WTC11 (cell line): ENCODE results near the gene GPR6.

DNA sequence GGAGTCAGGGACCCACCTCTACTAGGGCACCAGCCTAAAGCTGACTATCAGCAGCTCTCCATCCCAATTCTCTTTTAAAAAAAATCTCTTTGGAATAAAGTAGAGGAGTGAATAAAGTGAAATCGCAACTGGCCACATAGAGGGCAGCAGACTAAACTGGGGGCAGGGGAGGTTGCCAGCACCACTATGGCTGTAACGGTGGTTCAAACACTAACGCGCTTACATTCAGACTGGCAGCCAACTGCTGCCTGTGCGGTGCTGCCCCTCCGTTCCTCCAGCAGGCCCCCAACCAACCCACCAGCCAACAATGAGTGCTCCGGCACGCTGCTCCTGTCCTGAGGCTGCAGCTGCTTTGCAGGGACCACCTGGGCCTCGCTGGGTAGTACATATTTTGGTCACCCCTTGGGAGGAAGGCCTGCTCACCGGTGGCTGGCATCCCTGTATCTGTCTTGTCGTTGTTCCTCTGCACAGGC lies 6.6 kb downstream of the MICAL1 start:
- PRO-cap: no peak

DNA sequence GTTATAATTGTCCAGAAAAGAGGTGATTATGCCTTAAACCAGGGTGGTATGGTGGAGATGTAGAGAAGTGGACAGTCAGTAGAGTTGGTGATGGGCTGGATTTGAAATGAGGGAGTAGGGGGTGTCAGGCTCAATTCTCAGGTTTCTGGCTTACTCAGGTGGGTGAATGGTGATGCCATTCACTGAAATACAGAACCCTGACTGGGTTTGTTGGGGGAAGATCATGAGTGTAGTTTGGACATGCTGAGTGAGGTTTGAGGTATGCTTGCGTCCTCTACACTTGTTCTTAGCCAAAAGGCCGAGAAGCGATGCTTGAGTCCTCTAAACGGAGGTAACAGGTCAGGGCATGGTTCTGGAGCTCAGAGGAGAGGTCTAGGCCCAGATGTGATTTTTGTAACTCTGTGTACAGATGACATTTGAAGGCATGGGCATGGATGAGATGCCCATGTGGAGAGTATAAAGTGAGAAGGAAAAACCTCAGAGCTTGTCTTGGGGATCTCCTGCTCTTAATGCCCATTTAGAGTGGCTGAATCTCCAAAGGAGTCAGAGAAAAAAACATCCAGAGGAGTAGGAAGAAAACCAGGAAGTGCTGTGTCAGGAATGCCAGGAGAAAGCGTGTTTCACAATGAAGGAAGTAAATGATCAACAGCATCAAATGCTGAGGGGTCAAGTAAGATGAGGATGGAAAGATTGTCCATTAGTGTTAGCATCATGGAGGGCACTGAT lies 55.9 kb downstream of the FIG4 start:
- PRO-cap: no peak

GRCh38 chr6:109791212-109791616 lies 100.1 kb downstream of the FIG4 start:
- PRO-cap: no peak

- PRO-cap: no peak
Observed at GRCh38 chr6:109793692-109794360, 102.7 kb downstream of the FIG4 start.

GRCh38 chr6:109977909-109978565 lies at the start of gene GPR6:
GPR6 (plus strand) TSS chr6:109978311.
- PRO-cap: bidirectional peak, plus-strand start at chr6:109978311, minus-strand start at chr6:109978300

DNA sequence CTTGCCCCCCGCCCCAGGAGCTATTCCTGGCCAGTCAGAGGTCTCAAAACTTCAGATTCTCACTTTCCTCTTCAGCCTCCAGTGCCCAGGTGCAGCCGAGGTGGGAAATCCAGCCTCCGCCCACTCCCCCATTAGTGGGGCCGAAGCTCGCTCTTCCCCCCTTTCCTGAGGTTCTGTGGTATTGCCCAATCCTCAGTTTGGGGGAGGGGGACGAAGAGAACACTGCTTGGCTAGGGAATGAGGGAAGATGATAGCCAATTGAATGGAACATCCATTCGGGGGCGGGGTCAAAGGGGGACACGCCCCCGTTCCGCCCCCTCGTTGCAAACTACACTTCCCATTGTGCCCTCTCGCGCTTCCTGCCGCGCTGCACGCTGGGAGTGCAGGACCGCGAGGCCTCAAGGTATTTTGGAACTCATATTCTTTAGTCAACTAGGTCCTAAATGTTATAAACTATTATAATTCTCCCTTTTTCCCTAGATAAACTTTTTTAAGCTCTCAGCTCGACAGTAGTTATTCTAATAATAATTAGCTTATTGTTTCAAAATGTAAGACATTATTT lies 368 bp upstream of the CDC40 start:
- PRO-cap: no peak

GRCh38 chr6:110201372-110201916 lies 21.2 kb downstream of the CDC40 start:
- PRO-cap: no peak

DNA sequence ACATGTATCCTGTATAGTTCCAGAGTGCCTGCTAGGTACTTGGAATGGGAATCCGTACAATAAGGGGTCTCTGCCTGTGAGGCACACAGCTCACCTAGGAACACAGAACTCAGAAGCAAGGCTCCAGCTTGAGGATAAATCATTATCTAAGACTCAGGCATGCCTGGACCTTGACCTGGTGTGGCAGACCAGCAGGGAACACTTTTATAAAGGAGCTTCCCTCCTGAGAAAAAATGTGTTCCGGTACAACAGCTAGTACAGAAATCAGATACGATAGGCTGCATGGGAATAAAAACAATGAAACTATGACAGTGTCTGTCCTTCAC lies 70.4 kb downstream of the METTL24 start:
- PRO-cap: no peak

GRCh38 chr6:110566424-110567271 lies 90.2 kb upstream of the SLC22A16 start:
- PRO-cap: no peak

- PRO-cap: no peak
Observed at GRCh38 chr6:110876933-110877613, 2.5 kb downstream of the AMD1 start.

GRCh38 chr6:110930226-110930523 lies 28.3 kb upstream of the GTF3C6 start:
- PRO-cap: no peak

GRCh38 chr6:111231086-111231408 lies 28.1 kb upstream of the MFSD4B start:
- PRO-cap: no peak

GRCh38 chr6:111345590-111345935 lies 86.4 kb downstream of the MFSD4B start:
- PRO-cap: no peak

GRCh38 chr6:111374938-111375700 lies 107.9 kb downstream of the REV3L start:
- PRO-cap: no peak

GRCh38 chr6:111387442-111388381 lies 95.3 kb downstream of the REV3L start:
- PRO-cap: no peak

GRCh38 chr6:111415467-111416017 lies 67.5 kb downstream of the REV3L start:
- PRO-cap: no peak

DNA sequence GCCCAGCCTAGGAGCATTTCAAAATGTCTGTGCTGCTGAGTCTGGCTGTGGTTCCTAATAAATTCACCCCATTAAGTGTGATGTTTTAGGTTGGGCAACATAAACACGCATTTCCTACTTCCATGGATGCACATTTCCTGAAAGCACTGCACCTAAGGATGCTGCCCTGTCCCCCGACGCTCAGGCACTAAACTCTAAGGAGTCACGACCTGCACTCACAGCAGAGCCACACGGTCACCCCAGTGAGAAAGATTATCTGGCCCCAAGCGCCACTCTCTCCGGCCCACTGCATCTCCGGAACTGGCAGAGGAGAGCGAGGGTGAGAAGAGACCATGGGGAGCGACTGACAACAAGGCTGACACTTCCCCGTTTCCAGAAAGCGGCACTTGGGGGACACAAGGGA lies 1.1 kb downstream of the REV3L start:
- PRO-cap: no peak

DNA sequence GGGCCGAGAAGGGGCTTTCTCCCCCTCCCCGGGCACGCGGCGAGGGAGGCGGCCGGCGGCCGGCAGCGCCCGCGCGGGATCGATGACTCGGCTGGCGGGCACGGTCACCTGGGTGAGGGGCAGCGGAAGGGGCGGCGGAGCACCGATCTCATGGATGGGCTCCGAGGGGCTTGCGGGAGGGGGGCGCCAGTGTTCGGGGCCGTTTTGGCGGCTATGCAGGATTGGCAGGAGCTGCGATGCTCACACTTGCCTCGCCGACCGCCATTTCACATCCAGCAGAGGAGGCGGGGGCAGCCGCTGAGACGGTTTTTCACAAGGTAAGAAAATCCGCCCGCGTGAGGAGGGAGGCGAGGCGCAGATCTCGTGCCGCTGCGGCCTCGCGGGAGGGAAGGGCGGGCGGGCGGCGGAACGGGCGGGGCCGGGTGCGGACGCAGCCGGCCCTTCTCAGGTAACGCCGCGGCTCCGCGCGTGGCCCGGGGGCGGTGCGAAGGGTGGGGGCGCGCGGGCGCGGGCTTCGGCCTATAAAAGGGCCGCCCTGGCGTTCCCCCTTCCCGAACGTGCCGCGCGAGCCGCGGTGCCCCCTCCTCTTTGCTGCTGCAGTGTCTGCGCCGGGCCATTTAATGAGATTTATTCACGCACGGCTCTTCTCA lies 456 bp upstream of the REV3L start:
- PRO-cap: bidirectional peak, plus-strand start at position 189 of the sequence, minus-strand start at position 84 of the sequence; bidirectional peak, plus-strand start at position 265 of the sequence, minus-strand start at position 299 of the sequence; bidirectional peak, plus-strand start at position 551 of the sequence, minus-strand start at position 360 of the sequence

DNA sequence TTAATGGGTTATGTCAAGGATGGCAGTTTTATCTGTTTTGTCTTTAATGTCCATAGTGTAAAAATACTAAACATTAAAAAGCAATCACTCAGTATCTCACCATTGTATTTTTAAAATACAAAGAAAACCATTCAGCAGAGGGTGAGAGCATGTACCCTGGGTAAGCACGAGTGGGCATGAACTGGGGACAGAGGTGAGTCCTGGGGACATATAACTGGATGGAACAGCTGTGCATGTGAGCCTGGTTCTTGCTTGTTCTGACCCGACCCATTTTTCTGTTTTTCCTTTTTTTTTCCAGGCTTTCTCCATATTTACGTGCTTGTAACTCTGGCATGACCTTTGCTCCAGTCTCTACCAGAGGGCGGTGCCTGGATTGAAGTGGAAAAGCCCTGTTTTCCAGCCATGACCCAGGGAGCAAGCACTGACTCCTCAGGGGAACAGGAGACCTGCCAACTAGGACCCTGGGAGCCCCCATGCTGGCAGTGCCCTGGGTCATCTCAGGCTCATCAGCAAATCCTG lies 8.1 kb downstream of the TRAF3IP2 start:
- PRO-cap: no peak

DNA sequence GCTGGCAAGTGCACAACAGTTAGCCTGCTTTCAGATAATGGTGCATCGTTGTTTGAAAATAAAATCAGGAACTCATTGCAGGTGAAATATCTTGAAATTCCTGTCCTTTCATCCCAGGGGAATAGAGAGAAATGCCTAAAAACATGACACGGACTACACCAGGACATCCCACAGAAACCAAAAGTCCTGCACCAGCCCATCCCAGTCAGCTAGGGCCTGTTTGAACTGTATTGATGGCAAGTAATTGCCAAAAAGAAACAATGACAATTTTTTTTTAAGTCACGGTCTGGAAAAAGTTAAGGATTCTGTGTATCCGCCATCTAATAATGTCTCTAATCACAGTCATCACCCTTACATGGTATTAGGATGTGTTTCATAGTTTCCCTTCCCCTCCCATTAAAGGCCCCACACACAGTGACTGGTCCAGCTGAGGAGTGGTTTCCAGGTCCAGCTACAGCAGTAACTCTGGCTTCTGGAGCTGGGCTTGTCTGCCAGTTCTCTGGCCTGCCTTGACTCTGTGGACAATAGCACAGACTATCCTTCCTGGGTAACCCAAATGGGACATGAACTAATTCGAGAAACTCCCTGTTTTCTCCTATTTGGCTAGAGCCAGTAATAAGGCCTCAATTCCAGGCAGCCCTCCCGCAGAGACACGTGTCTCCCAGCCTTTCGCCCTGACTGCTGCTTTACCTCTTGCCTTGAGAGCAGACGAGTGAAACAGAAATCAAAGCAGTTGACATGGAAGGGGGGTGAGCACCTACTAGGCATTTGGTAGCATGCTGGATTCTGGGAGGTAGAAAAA lies 1.5 kb downstream of the TRAF3IP2 start:
- PRO-cap: no peak